NB4 (cell line): ENCODE results near the genes C6orf136, NRM and FLOT1.

GRCh38 chr6:30187053-30187572, 23.8 kb downstream of the TRIM15 start:
- RRBS = no CpG with 5 or more reads among the region's 4 CpGs

DNA sequence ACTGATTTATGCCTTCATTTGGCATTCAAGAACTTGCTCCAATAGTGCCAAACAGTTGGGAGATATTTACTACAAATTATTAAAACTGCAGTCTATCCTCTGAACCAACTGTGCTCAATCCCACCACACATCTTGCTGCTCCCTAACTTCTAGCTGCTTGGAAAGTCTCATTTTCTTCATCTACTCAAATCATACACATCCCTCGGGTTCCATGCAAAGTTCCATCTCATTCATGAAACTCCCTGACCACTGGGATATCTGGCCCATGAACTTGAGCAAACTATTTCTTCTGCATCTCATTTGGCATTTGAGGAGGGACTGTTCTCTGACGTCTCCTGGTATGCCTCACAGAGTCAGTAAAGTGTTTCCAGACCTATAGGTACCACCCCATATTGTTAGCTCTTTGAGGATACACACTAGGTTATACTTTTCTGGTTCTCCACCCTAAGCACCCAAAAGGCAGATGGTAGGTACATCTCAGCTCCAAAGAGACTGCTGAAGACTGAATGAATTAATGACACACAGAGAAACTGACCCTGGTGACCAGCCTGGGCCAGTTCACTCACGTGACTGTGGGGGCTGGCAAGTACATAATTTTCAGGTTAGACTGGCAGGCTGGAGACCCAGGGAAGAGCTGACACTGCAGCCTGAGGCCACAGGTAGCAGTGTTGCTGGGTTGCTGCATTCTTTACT, 36.7 kb upstream of the TRIM39 start:
- RRBS = no CpG with 5 or more reads among the region's 3 CpGs

GRCh38 chr6:30314106-30314858, 12.4 kb upstream of the TRIM39 start:
- RRBS = no CpG with 5 or more reads among the region's 7 CpGs

DNA sequence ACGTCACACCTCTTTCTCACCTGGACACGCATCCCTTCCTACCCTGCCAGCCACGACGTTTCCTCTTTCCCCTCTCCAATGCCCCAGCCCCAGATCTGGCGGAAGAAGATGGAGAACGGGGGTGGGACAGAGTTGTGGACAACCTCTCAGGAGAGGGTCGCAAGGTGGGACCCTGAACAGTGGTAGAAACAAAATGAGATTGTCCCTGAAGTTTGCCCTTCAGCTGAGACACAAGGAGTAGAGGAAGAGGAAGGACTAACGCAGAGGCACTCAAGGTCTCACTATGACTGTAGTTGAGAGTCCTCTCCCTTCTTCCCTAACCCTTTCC, 529 bp downstream of the TRIM39 start:
- RRBS = no CpG with 5 or more reads among the region's 8 CpGs

- RRBS = no CpG with 5 or more reads among the region's 4 CpGs
Observed at GRCh38 chr6:30344047-30344557, 854 bp upstream of the RPP21 start.

GRCh38 chr6:30543670-30544337, 12.5 kb downstream of the GNL1 start:
- RRBS = no CpG with 5 or more reads among the region's 3 CpGs

DNA sequence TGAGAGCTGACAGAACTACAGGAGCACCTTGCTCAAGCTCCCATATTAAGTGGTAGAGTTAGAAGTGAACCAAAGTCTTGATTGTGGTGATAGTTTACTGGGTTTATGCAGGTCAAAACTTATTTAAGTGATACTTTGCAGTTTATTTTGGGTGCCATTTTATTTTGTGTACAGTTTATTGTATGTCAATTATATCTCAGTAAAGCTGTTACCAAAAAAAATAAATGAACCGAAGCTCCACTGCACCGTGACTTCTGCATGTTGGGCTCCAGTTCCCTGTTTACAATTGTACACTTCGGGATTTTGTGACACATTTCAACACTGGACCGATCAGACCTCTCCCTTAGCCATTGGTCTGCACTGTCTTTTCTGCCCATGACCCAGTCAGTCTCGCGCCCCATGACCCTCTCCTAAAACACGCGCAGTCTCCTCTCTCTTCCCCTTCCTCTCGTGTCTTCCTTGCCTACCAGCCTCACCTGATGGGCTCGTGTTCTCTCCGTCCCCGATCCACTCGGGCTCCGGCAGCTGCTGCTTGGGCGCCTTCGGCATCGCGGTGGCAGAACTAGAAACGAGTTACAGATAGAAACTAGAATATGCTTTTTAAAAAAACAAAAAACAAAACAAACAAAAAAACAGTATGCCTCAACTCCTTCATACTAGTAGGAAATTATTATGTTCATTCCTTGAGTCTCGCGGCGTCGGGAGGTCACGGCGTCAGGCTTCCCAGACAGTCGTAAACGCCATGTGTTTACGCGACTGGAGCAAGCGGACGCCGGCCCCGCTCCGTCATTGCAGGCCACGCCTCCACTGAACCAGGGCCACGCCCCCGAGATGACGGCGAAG, 505 bp upstream of the ABCF1 start:
- RRBS = under 1% methylated on average over 7 of the region's 39 CpGs

GRCh38 chr6:30611327-30611971, 5.6 kb downstream of the PPP1R10 start:
- RRBS = no CpG with 5 or more reads among the region's 5 CpGs

DNA sequence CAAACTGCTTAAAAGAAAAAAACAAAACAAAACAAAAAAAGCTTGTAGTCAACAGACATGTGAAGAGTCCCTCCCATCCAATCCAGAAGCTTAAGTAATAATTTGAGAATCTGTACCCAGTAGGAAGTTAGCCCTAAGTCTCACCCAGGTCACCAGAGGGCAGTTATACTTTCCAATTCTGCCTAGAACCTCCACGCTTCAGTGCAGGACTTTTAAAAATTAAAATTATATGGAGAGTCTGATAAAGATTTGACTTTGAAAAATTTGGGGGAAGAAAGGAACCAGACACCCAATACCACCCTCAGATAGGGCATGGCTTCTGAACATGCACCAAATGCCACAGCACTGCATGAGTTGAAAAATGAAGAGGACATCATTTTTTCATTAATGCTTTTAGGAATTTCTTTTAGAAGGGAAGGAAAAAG, 3.2 kb downstream of the PPP1R10 start:
- RRBS = no CpG with 5 or more reads among the region's 1 CpG

DNA sequence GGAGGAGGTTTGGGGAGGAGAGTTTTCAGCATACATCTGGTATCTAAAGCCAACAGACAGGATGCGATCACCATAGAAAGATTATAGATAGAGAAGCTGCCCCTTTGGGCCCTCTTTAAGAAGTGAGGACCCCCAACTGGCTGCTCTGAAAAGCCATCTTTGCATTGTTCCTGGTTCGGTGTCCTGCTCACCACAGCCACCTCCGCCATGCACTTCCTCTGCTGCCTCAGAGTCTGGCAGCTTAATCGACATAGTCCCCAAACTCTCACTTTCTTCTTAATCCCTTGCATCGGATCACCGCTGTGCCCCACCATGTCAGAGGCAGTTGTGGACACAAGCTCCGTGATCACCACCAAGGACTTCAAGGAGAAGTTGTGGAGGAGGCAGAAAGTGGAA, 6.6 kb downstream of the ATAT1 start:
- RRBS = no CpG with 5 or more reads among the region's 7 CpGs

- RRBS = 2% methylated on average over 7 of the region's 73 CpGs
Observed at GRCh38 chr6:30646830-30647644, at the start of gene C6orf136. TSS of gene C6orf136 (plus strand) at chr6:30647133.

DNA sequence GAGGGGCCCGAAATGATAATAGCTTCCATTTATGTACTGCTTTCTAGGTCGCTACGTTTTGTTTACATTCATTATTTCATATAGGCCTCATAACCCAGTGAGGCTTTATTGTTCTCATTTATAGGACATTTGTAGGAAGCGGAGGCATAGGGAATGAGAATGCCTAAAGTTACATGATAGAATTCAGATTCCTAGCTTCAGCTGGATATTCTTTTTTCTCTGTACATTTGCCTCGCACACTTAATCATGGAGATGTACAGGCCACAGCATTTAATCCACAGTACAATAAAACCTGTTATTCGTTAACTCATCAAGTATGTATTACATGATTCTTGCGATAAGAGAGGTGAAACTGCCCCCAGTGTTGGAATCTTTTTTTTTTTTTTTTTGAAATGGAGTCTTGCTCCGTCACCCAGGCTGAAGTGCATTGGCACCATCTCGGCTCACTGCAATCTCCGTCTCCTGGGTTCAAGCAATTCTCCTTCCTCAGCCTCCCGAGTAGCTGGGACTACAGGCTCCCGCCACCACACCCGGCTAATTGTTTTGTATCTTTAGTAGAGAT, 1.2 kb downstream of the C6orf136 start:
- RRBS = no CpG with 5 or more reads among the region's 13 CpGs

- RRBS = no CpG with 5 or more reads among the region's 18 CpGs
Observed at GRCh38 chr6:30687727-30688404, 1.4 kb upstream of the PPP1R18 start.

DNA sequence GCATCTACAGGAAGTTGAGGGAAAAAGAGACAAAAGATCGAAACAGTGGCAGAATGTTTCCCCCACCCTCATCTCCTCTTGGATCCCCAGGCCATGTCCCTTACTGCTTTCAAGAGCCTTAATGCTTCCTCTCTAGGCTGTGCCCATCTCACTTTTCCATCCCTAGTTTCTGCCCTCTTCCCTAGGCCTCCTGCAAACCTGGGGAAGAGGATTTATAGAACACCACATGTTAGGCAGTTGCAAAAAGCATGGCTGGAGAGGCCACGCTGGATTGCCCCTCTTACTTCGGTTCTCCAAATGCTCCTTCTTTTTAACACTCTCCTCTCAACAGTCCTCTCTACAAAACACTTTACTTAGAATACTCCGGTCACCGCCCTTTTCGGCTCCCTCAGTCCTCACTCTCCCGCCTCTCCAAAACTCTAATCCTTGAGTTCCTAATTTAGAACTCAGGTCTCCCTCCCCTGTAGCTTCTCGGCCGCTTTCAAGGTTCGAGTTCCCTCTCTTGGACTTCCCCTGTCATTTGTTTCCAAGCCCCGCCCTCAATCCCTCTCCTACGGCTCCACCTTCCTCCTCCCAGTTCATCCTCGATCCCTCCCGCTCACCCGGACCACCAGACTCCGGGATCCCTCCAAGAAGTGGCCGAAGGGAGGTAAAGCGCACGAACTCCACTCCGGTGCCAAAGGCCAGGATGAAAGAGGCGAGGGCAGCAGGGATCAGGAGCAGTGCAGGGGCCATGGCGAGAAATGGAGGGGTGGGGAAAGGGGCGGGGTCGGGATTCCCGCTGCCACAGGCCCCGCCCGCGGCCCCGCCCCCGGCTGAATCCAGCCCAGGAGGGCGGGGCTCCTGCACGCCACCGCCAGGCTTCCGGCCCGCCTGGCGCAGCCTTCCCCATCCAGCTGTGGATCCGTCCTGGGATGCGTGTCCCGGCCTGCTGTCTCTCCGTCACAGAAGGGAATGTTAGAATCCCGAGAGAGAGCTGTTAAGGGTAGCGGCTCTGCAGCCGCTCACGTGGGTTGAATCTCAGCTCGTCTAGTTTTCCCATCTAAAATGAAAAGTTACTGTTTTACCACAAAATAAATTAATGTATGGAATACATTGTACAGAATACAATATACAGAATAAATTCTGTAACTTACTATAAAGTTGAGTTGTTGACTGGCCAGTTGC, at the start of gene NRM:
TSS of gene NRM (minus strand) at position 745 of the 1,167 bp plus-strand sequence.
- RRBS = 1% methylated on average over 14 of the region's 45 CpGs

- RRBS = no CpG with 5 or more reads among the region's 13 CpGs
Observed at GRCh38 chr6:30703239-30704297, 12.8 kb upstream of the NRM start.

- RRBS = 2% methylated on average over 6 of the region's 46 CpGs
Observed at GRCh38 chr6:30742025-30742753, at the start of gene FLOT1. TSS of gene FLOT1 (minus strand) at chr6:30742687.

- RRBS = 28% methylated on average over 7 of the region's 36 CpGs
Observed at GRCh38 chr6:30743459-30744076, 779 bp downstream of the IER3 start.

DNA sequence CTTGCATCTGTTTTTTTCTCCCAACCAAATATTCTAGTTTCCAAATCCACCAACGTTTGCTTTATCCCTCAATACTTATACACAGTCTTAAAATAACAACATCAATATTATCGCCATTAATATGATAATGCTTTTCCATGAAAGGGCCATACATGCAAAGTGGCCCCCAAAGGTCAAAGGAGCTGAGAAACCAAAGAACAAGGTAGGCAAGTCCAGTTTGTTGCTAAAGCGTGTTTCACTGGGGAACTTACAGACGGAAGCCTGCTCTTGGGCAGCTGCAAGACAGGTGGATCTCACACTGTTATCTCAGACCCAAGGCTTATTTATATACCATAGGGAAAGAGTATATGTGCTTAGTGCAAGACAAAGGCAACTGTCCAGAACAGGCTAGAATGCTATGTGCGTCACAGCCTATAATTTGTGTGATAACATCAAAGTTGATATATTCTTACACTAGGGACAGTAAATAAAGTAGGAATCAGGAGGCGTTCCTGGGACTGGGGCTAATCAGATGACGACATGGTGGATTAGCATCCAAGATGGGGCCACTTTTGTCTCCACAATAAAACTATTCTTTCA, 54.7 kb upstream of the IER3 start:
- RRBS = no CpG with 5 or more reads among the region's 7 CpGs

GRCh38 chr6:30834393-30835011, 49.8 kb upstream of the DDR1 start:
- RRBS = no CpG with 5 or more reads among the region's 8 CpGs

GRCh38 chr6:30838306-30838866, 45.9 kb upstream of the DDR1 start:
- RRBS = no CpG with 5 or more reads among the region's 11 CpGs